SK-MEL-5 (cell line): Measurements from ENCODE around the gene PDZK1.

GRCh38 chr1:119779204-119779611 lies 10.5 kb upstream of the HMGCS2 start:
RAMPAGE:
- cytosol, long total RNA, result no peak
- long total RNA, result no peak
- nucleus, long total RNA, result no peak

RAMPAGE:
- cytosol, long total RNA, result no peak
- long total RNA, result no peak
- nucleus, long total RNA, result no peak
Observed at GRCh38 chr1:119799477-119800116, 11.7 kb downstream of the REG4 start.

GRCh38 chr1:119915754-119916910 lies 19.8 kb upstream of the ADAM30 start:
RAMPAGE:
- cytosol, long total RNA, result no peak
- long total RNA, result no peak
- nucleus, long total RNA, result no peak

DNA sequence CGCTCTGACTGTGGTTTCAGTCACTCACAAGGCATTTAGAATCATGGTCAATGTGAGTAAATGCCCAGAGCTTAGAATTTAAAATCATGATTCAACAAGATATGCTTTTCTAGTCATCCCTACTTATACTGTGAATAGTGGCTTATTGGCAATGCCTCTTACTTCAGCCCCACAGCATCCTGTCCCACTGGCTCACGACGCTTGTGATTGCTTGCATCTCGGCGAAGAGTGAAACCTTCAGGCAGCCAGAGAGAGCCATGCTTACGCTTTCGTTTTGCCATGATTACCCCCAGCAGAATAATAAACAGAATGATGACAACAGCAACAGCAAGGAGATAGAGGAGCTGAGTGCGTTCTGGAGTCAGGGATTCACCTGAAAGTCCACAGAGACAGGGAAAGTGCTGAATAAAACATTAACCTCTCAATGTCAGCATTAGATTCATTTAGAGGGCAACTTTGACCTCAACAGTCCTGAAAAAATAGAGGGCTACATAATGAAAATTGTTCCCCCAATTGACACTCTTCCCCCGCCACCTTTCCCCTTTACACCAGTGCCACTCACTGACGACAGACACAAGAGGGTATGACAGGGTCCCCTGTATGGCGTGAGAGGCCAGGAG lies 25.9 kb upstream of the ADAM30 start:
RAMPAGE:
- cytosol, long total RNA, result no peak
- long total RNA, result no peak
- nucleus, long total RNA, result no peak

DNA sequence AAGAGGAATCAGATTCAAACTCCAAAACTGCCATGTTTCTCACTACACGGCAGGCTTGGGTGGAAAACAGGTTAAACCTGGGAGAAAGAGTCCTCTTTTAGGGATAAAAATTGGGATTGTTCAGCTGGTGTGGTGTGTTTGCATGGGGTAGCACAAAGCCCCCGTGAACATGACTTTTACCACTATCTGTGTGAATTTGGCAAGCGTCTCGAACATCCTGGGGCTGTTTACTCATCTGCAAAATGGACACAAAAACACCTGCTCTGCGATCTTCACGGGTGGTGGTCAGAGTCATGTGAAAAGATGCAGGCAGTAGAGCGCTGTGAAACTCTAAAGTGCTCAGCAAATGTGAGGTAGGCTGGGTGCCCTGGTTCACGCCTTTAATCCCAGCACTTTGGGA lies 39.6 kb upstream of the NOTCH2 start:
RAMPAGE:
- cytosol, long total RNA, result no peak
- long total RNA, result no peak
- nucleus, long total RNA, result no peak

RAMPAGE:
- cytosol, long total RNA, result no peak
- long total RNA, result no peak
- nucleus, long total RNA, result no peak
Observed at GRCh38 chr1:120132110-120132407, 44.3 kb downstream of the SEC22B start.

DNA sequence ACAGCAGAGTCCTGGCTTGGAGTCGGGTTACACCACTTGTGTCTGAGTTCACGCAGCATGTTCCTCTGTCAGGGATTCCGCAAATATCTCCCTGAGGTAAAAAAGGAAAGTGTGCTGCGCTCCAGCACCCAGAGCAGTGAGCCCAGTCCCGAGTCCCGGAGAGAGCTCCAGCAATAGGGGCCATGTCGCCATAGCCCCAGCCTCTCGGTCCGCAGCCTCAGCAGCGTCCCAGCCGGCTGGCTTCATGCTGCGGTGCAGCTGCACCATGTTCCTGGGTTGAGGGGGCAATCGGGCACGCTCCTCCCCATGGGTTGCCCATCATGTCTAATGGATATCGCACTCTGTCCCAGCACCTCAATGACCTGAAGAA lies 101.2 kb upstream of the SEC22B start:
RAMPAGE:
- cytosol, long total RNA, result no peak
- long total RNA, result no peak
- nucleus, long total RNA, result no peak

DNA sequence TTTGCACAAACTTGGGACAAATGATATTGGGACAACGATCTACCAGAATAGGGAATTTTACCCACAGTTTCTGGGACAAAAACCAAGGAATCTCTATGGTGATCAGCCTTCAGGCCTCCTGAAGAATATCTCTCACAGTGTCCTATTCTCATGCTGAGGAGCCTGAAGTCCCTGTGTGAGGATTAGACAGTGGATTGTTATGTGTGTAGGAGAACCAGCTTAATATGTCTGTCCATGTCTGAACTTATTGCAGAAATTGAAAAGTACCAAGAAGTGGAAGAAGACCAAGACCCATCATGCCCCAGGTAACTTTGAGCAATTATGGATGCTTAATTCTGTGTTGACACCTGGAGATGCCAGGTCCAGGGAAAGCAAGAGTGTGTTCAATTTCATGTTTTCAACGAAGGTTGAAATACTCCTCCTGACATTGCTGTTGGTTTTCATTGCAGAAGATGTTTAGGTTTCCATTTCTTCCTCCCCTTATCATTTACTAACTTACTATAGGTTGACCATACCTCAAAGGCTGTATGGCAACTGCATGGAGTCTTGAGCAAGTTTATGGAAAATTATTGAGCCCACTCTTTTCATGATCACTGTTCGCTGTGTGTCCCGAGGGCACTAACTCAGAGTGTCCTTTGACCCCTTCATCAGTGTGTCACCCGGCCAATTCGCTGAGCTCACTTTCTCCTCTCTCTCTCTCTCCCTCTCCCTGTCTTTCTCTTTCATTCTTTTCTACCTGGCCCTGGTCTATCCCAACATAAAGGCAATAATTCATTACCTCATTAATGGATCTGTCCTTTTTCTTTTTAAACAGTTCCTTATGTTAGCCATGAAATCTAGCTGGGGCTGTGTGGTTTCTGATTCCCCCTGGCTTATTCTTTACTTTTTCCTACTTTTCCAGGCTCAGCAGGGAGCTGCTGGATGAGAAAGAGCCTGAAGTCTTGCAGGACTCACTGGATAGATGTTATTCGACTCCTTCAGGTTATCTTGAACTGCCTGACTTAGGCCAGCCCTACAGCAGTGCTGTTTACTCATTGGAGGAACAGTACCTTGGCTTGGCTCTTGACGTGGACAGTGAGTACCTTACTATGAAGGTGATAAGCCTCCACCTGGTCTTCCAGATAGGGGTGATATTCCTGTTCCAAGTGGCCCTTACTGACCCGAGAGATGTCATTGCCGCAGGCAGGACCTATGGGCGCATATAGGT lies 47.5 kb downstream of the NBPF8 start:
RAMPAGE:
- cytosol, long total RNA, result no peak
- long total RNA, result no peak
- nucleus, long total RNA, result no peak

DNA sequence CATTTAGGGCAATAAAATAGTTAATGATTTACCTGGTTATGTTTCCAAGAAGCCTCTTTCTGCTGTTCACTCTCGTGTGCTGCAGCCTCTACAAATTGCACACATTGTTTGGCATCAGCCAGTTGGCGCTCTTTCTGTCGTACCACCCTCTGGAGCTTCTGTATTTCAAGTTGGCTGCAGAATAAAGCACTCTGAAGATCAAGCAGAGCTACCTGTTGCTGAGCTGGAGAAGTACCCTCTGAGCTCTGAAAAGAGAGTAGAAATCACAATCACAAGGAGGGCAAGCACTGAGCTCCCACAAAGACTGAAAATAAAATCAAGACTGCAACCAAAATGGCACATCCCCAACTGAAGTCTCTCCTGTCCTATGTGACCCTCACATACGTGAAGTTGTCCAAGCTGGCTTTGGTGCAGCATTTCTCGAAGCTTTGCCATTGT lies 133.4 kb downstream of the NBPF8 start:
RAMPAGE:
- cytosol, long total RNA, result no peak
- long total RNA, result no peak
- nucleus, long total RNA, result no peak

GRCh38 chr1:121000896-121001228 lies 111.3 kb downstream of the PPIAL4A start:
RAMPAGE:
- cytosol, long total RNA, result no peak
- long total RNA, result no peak
- nucleus, long total RNA, result no peak

DNA sequence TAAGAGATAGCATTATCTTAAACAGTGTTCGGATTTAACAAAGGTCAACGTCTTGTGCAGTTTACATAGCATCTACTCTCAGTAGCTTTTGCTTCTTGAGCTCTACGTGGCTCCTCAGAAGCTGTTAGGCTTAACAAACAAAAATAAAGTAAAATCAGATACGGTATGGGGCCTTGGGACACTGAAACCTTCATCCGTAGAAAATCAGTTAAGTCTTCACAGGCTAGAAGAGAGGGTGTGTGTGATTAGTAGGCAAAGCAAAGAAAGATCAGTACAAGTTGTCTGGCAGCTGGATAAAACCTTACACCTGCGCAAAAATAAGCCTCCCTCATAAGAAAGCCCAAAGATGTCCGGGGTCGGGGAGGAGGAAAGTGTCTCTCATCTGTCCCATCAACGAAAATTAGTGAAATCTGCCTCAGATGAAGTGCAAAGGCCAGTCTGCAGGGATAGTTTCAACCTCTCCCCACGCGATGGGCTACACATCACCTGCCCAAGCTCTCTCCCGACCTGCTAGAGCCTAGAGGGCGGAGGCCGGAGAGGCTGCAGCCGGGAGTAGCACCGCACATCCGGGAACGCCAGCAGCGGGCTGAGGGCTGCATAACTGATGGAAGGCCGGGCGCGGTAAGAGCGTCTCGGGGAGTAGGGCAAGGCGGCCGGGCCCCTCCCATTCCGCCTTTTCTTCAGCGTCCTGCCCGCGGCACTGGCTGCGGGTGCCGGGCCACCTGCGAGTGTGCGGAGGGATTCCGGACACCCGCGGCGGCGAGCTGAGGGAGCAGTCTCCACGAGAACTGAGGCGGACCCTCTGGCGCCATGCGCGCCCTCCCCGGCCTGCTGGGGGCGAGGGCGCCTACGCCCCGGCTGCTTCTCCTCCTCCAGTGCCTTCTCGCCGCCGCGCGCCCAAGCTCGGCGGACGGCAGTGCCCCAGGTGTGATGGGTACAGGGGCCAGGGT lies 334.0 kb downstream of the SRGAP2C start:
RAMPAGE:
- cytosol, long total RNA, result no peak
- long total RNA, result no peak
- nucleus, long total RNA, result no peak

GRCh38 chr1:143803938-143804503 lies 101.8 kb downstream of the H3-7 start:
RAMPAGE:
- cytosol, long total RNA, result no peak
- long total RNA, result no peak
- nucleus, long total RNA, result no peak

GRCh38 chr1:144077007-144077520 lies 105.3 kb upstream of the FAM72C start:
RAMPAGE:
- cytosol, long total RNA, result no peak
- long total RNA, result no peak
- nucleus, long total RNA, result no peak

GRCh38 chr1:144546133-144547221 lies 46.2 kb upstream of the PPIAL4F start:
RAMPAGE:
- cytosol, long total RNA, result no peak
- long total RNA, result no peak
- nucleus, long total RNA, result no peak

DNA sequence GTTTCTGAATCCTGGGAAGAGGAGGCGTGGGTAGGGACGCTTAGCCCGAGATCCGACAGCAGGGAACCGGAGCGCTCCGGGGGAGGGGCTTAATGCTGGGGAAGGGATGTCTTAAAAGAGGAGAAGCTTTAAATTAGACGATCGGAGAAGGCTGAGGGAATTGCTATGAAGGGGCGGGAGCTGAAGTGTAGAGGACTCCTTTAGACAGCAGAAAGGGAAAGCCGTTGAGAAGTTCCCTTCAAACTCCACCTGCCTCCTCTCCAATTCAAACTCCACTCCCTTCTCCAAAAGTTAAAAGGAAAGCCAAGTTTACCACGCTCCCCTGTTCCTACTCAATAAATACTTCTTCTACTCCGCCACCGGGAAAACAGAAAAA lies 542 bp downstream of the FAM72D start:
RAMPAGE:
- cytosol, long total RNA, result no peak
- long total RNA, result no peak
- nucleus, long total RNA, result no peak

DNA sequence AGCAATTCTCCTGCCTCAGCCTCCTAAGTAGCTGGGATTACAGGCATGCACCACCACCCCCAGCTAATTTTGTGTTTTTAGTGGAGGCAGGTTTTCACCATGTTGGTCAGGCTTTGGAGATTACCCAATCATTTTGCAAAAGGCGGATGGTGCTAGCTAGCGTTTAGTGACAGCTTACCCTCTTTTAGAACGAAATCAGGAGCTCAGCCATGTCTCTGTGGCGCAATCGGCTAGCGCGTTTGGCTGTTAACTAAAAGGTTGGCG lies 33.2 kb downstream of the FAM72D start:
RAMPAGE:
- cytosol, long total RNA, result no peak
- long total RNA, result no peak
- nucleus, long total RNA, result no peak

DNA sequence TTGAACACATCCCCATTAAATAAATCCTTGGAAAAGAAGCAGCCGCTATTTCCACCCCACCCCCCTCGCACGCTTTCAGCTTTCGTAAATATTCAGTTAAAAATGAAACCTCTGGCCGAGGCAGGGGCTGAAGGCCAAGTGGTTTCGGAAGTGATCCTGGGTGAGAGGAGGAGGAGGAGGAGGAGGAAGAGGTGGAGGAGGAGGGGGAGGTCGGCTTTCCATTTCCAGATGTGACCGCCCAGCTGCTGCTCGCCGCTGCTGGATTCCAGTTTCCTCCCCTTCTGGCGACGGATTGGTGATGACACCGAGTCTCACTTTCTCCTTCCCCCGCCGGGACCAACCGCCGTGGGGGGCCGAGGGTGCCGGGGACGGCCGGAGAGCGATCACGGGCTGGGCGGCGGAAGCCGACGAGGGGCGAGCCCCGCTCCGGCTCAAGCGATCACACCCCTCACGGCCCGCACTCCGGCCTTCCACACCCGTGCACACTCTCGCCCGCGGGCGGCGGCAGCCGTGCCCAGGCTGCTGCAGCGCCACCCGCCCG lies 26.2 kb downstream of the PPIAL4D start:
RAMPAGE:
- cytosol, long total RNA, result no peak
- long total RNA, result no peak
- nucleus, long total RNA, result no peak

GRCh38 chr1:145475243-145475678 lies 49.9 kb upstream of the NBPF20 start:
RAMPAGE:
- cytosol, long total RNA, result no peak
- long total RNA, result no peak
- nucleus, long total RNA, result no peak

DNA sequence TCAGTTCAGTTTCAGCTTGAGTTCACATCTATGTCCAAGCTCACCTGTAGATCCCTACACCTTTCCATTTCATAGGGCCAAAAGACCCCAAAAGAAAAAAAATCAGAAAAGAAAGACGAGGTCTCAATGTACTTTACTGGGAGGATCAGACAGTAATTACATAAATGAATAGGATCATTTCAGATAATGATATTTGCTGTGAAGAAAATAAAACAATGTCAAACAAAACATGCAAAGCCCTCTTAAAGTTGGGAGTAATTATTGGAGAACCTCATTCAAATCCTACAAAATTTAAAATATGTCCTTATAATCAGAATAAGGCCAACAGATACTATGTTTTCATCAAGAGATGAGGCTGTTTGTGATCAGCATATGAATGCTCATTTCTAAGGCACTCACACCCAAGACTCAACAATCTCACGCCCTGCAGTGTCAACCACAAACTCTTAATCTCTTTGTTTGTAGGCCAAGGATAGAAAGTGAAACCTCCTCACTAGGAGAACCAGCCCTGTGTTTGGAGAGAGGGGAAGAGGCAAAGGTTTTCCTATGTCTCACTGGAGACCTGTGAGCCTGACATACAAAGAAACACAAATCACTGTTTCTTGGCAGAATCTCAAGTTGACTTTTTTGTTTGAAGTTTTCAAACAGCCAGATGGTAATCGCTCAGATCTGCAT lies 16.8 kb downstream of the PDZK1 start:
RAMPAGE:
- cytosol, long total RNA, result no peak
- long total RNA, result no peak
- nucleus, long total RNA, result no peak

DNA sequence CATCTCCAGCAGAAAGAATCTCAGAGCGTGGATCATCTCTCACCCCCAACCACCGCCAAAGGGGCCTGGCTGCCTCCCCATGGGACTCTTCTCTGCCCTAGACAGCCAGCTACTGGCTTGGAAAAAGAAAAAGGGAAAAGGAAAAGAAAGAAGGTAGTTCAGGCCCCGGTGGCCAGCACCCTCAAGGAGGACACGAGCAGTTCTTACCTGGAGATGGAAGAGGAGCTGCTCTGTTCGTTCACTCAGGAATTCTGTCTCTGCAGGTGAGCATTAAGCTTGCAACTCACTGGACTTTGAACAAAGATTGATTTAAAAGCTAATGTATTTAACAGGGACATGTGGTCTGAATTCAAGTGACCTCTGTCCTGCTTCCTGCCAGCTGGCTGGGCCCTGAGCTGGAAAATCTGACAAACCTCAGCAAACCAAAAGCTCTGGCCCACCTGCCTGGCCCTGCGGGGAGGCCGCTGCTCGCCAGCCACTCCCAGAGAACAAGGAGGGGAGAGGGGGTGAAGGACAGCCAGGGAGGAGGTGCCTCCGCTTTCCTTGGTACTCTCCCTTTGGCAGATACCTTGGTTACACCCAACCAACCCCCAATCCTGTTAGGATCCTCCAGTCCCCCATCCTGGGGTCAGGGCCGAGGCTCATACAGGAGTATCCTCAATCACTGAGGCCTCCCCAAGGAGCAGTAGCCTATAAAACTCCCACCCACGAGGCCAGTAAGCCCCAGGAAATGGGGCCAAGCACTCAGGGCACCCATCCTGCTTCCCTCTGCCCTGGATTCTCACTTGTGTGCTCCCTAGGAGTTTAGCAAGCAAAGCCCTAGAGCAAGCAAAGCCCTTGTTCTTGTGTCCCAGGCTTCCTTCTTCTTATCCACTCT lies at the start of gene PDZK1:
PDZK1 (minus strand) TSS at position 259 of the 877 bp plus-strand sequence.
RAMPAGE:
- cytosol, long total RNA, result no peak
- long total RNA, result no peak
- nucleus, long total RNA, result no peak